ENCODE measurements around a stretch of chr2.

DNA sequence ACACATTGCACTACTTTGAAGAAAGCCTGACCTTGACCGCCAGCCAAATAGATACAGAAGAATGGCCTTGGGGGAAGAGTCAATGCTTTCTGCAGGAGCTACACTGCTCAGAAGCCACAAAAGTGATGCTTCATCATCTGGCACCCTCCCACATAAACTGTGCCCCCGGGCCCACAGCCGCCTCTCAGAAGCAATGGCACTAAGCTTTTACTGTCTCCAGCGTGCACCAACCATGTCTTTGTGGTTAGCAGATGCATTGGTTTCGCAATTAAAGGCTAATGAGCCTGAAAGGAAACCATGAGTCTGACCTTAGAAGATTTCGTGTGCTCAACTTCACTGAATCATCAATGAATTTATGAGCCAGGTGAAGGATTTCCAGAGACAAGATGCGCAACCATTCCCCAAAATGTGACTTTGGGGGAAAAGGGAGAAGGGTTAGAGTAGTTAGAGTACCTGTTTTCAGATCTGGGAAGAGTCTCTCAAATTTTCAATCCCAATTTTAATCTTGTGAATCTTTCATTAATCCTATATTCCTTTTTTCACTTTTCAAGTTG is 209.4 kb upstream of the TRIB2 start:
- CAGE, long polyA plus RNA, result no peak
- RRBS, result no CpG with 5 or more reads among the region's 7 CpGs

GRCh38 chr2:12587959-12588789 is 128.6 kb upstream of the TRIB2 start:
- CAGE, long polyA plus RNA, result no peak
- RRBS, result no CpG with 5 or more reads among the region's 5 CpGs

- CAGE, long polyA plus RNA, result no peak
- RRBS, result 2% methylated on average over 14 of the region's 88 CpGs
These were observed 881 bp downstream of the TRIB2 start for GRCh38 chr2:12717322-12718311.

GRCh38 chr2:12733644-12734214 is 17.0 kb downstream of the TRIB2 start:
- CAGE, long polyA plus RNA, result no peak
- RRBS, result no CpG with 5 or more reads among the region's 8 CpGs

GRCh38 chr2:12776322-12776642 is 59.5 kb downstream of the TRIB2 start:
- CAGE, long polyA plus RNA, result no peak
- RRBS, result no CpG with 5 or more reads among the region's 1 CpG

DNA sequence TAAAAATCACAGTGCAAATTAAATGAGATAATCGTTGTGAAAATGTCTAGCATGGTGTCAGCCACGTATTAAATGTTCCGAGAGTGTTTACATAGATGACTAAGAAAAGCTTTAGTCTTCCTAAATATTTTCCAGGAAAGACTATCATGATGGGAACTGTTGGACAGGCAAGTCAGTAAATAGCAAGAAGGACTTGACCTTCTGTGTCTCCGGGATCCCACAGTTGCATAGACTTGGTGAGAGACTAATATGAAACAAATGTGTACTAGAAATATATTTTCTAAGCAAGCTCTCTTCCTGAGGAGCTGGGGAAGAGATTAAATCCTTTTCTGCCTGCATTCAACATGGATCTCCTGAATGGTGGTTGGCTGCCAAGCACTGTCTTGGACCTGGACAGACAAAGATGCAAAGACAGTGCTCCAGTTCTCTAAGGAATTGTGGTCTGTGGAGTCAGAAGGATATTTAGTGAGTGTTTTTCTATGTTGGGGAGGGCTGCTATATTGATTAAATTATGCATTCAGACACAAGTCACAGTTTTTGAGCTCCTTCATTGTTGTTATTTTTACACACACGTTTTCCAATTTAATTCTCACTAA is 71.7 kb downstream of the TRIB2 start:
- CAGE, long polyA plus RNA, result no peak
- RRBS, result no CpG with 5 or more reads among the region's 5 CpGs

- CAGE, long polyA plus RNA, result no peak
- RRBS, result no CpG with 5 or more reads among the region's 3 CpGs
These were observed 89.8 kb downstream of the TRIB2 start for GRCh38 chr2:12806475-12806984.

GRCh38 chr2:12834215-12834583 is 117.5 kb downstream of the TRIB2 start:
- CAGE, long polyA plus RNA, result no peak
- RRBS, result no CpG with 5 or more reads among the region's 3 CpGs

DNA sequence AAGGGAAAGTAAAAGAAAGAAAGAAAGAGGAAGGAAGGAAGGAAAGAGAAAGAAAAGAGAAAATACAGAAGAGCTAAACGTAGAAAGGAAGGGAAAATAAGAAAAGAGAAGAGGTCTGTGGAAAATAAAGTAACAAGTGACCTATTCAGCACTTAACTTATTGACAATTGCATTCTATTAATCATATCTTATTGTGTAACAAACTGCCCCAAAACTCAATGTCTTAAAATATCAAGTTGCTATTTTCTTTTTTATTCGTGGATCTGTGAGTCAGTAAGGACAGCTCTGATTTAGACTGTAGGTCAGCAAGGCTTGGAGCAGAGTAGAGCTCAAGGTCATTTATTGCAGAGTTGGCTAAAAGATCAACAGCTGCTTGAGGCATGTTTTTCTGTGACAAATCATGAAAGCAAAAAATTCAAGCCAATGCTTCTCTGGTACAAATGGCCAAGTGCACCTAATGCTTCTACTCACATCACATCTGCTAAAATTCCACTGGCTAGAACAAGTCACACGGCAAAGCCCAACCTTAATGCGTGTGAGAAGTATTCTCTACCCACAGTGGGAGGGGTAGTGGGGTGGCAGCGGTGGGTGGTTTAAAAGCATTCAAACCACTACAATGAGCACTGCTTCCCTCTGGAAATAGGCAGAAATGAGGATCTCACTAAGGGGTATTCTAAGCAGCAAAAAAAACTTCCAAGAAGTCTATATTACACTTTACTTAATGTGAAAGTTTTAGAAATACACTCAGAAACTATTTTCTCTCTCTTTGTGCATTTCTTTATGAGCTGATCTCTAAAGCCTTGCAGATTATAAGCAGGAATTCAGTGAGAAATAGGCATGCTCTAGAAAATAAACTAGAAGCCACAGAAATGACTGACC is 497.7 kb upstream of the LRATD1 start:
- CAGE, long polyA plus RNA, result no peak
- RRBS, result no CpG with 5 or more reads among the region's 5 CpGs

- CAGE, long polyA plus RNA, result no peak
- RRBS, result no CpG with 5 or more reads among the region's 14 CpGs
These were observed 466 bp downstream of the LRATD1 start for GRCh38 chr2:14633031-14633335.

- CAGE, long polyA plus RNA, result no peak
- RRBS, result no CpG with 5 or more reads among the region's 8 CpGs
These were observed 101.9 kb upstream of the MYCN start for GRCh38 chr2:15838507-15838868.

DNA sequence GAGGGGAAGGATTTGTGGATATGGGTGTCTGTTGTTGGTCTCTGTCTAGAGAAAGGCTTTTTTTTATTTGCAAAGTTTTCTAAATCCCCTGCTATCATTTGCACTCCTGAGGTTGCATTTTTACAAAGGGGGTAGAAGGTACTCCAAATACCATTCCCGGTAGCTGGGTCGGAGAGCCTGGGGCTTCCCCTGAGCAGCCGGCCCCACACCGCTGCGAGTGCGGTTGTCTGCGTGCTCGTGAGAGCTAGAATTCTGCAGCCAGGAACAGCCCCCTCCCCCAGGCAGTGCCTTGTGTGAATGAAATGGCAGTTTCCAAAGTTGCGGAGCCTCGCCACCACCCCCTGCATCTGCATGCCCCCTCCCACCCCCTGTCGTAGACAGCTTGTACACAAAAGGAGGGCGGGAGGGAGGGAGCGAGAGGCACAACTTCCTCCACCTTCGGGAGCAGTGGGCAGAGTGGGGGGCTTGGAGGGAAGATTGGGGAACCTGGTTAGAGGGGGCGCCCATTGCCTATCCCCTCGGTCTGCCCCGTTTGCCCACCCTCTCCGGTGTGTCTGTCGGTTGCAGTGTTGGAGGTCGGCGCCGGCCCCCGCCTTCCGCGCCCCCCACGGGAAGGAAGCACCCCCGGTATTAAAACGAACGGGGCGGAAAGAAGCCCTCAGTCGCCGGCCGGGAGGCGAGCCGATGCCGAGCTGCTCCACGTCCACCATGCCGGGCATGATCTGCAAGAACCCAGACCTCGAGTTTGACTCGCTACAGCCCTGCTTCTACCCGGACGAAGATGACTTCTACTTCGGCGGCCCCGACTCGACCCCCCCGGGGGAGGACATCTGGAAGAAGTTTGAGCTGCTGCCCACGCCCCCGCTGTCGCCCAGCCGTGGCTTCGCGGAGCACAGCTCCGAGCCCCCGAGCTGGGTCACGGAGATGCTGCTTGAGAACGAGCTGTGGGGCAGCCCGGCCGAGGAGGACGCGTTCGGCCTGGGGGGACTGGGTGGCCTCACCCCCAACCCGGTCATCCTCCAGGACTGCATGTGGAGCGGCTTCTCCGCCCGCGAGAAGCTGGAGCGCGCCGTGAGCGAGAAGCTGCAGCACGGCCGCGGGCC is 1.4 kb downstream of the MYCN start:
- CAGE, long polyA plus RNA, result no peak
- RRBS, result 3% methylated on average over 33 of the region's 74 CpGs

DNA sequence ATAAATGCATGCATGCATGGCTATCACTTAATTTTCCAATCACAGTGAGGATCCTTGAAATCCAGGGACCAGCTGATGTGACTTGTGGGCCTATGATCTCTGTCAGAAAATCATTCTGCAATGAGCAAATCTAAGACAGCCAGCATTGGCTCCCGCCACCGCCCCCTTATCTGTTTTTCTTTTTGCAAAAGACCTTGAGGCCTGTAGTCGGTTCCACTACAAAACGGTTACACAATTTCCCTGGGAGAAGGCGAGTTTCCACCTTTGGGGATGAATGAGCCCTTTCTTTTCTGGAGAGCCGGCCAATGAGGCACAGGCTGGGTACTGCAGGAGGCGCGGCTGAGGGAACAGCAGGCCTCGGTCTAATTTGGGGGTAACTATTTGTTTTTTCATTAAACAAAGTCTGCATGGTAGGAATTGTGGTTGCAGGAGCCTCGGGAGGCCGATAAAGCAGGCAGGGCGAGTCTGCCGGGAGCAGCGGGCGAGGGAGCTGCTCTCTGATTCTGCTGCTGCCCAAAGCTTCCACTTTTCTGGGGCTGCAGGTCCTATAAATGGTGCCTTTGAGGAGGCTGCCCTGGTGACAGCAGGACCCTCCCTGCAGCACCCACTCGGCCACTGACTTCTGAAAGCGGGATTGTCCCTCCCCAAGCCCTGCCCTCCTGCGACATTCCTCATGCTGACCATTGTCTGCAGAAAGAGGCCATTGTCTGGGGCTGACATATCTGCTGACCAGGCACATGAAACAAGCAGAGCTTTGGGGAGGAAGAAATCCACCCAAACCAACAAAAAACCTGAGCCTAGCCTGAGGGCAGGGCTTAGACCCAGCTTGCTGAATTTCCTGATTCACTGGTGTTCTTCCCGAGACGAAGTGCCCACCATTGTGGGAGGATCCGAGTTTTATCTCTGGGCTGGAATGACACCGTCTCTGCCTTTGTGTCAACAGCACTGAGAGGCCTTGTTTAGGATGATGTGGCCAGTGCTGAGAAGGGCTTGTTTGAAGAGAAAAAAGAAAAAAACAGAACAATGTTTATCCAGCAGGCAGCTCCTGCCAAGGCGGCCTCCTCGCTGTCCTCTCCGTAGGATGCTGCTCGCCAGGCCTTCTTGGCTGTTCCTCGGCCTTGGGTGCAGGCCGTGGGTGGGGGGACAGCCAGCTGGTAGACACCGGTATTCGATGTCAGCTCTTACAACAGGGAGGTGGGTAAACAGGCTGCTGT is 129.6 kb downstream of the MYCN start:
- CAGE, long polyA plus RNA, result no peak
- RRBS, result no CpG with 5 or more reads among the region's 30 CpGs

DNA sequence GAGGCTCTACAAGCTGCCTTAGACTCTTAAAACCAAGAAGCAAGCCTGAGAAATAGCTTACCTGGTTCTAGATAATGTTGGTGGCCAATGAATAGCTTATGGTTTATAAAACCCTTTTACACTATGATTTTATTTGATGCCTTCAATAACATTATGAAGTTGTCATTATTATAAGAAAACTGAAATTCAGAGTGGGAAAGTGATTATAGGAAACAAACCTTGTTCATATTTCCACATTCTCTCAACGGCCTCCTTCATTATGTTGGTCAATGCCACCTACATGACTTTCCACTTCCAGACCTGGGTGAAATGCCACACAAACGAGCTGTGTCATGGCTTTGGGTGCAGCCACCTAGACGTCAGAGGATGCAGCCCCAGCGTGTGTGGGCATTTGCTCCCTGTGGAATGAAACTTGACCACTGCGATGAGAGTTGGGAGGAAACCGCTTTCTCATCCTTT is 291.1 kb downstream of the CYRIA start:
- CAGE, long polyA plus RNA, result no peak
- RRBS, result no CpG with 5 or more reads among the region's 6 CpGs

GRCh38 chr2:16604510-16605039 is 61.1 kb downstream of the CYRIA start:
- CAGE, long polyA plus RNA, result no peak
- RRBS, result no CpG with 5 or more reads among the region's 6 CpGs

GRCh38 chr2:16608677-16609387 is 56.8 kb downstream of the CYRIA start:
- CAGE, long polyA plus RNA, result no peak
- RRBS, result 10% methylated on average over 3 of the region's 19 CpGs

DNA sequence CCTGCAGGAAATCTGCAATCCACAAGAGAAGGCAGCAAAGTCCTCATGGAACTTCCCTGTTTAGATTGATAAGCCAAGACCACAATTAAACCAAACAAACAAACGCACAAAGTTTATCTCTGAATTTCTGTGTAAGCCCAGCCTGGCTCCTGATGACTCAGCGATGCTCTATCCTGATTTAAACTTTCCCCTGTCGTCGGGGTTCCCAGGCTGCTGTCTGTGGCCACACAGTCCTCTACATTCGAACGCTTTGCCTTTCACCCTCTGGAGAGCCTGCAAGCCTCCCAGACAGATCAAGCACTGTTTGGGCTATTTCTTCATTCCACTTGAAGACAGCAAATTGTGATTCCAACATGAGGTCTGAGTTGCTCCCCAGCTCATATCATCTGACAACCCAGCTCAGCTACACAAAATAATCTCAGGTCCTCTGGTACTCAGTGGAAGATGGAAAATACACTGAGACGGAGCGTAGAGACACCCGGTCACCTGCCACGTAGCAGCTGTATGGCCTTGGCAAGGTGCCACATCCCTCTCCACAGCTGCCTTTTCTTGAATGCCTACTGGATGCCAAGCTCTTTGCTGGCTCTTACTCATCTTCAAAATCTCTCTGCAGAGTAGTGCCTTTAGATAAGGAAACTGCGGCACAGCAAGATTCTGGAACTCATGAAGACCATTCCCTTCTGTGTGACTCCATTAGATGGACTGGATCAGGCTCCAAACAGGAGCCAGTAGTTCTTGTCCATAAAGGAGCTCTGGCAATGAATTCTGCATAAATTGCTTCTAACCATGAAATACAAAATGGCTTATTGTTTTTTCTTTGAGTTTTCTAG is 51.1 kb downstream of the CYRIA start:
- CAGE, long polyA plus RNA, result no peak
- RRBS, result no CpG with 5 or more reads among the region's 11 CpGs

DNA sequence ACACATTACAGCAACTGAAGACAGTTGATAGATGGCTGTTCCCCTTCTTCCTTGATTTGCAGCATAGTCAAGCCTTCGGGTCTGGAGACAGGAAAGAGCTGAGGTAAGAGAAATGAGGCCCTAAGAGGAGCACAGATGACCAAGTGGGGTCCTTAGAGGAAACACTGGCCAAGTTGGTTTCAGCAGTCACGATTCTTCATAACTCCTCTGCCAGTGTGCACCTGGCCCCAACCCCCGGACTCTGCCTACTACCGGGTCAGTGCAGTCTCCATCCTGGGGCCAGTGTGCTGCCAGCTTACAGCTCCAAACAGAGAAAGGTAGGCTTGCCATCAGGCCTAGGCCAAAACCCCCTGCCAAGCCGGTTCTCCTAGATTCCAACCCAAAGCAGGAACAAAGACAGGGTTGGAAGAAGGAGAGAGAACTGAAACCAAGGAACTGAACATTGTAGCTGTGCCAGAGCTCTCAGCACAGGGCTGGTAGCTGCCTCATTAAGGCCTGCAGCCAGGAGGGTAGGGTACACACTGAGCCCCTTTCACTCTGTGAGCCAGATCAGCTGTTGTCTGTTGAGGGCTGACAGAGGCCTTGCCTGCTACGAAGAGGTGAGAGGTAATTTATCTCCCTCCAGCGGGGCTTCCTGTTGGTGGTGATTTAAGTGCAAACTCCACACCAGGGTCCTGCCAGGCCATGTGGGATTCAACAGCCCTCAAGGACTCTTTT is 48.4 kb downstream of the CYRIA start:
- CAGE, long polyA plus RNA, result no peak
- RRBS, result 94% methylated on average over 2 of the region's 7 CpGs

DNA sequence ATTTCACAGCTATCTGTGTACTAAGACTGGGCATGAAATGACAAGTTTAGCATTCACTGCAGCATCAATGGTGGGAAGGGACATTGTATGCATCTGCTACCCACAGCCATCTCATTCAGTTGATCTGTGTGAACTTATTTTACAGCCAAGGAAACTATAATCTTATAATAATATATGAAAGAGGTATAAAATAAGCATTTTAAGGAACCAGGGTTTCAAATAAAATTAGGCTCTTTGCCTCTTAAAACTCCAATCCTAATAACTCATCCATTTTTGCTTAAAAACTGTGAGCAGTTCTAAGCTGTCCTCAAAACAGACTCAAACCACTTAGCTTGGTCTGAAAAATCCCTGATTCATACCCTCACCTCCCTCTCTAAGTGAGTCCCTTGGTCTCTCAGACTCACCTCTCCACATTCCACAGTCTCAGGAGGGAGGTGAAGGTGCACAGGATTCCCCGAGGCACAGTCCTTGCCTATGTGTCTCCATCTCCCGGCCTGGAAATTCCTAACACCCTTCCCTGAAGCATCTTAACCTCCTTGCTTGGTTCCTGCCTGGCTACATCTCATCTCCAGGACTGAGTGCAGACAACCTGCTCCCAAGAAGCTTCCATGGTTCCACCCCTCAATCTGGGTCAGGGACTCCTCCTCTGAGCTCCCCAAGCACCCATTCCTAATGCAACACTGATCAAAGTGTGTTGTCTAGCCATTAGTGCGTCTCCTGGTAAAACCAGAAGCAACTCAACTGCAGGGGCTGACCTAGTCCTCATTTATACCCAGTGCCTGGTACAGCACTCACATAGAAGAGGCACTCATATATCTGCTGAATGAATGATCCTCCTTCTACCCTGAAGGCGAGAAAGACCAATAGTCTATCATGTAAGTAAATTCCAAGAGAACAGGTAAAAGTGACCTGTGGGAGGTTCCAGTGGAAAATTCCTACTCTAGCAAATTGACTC is 45.0 kb downstream of the CYRIA start:
- CAGE, long polyA plus RNA, result no peak
- RRBS, result no CpG with 5 or more reads among the region's 4 CpGs

GRCh38 chr2:17650016-17650446 is 103.6 kb downstream of the SMC6 start:
- CAGE, long polyA plus RNA, result no peak
- RRBS, result no CpG with 5 or more reads among the region's 4 CpGs

Measured in AG04450 (cell line).